SEM (cell line): ENCODE measurements around the gene GPAT3.

GRCh38 chr4:80572462-80572662, 236.8 kb downstream of the CFAP299 start:
- PRO-cap: no peak

DNA sequence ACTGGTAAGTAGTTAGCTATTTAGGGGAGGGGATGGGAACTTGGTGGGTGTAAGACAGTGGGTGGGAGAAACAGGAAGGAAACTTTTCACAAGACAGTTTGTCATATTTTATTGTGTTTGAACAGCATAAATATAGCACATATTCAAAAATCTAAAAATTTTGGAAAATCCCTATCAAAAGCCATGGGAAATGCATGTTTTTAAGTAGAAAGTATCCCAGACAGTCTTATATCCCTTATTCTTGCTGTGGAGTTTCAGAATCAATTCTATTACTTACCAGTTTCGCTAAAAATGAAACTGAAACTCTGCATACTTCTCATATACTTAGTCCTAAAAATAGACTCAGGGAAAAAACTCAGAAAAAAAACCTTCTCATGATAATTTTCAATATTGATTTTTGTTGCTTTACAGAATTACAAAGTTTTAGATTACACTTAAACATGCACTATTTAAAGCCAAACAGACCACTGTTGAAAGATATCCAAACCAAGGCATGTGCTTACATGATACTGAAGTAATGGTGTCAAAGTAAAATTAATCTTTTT, 22.4 kb upstream of the RASGEF1B start:
- PRO-cap: no peak

GRCh38 chr4:81562010-81562650, 90.4 kb upstream of the RASGEF1B start:
- PRO-cap: unidirectional peak, minus-strand start at chr4:81562258

GRCh38 chr4:81625482-81625965, 153.8 kb upstream of the RASGEF1B start:
- PRO-cap: no peak

GRCh38 chr4:81668229-81668718, 196.6 kb upstream of the RASGEF1B start:
- PRO-cap: no peak

DNA sequence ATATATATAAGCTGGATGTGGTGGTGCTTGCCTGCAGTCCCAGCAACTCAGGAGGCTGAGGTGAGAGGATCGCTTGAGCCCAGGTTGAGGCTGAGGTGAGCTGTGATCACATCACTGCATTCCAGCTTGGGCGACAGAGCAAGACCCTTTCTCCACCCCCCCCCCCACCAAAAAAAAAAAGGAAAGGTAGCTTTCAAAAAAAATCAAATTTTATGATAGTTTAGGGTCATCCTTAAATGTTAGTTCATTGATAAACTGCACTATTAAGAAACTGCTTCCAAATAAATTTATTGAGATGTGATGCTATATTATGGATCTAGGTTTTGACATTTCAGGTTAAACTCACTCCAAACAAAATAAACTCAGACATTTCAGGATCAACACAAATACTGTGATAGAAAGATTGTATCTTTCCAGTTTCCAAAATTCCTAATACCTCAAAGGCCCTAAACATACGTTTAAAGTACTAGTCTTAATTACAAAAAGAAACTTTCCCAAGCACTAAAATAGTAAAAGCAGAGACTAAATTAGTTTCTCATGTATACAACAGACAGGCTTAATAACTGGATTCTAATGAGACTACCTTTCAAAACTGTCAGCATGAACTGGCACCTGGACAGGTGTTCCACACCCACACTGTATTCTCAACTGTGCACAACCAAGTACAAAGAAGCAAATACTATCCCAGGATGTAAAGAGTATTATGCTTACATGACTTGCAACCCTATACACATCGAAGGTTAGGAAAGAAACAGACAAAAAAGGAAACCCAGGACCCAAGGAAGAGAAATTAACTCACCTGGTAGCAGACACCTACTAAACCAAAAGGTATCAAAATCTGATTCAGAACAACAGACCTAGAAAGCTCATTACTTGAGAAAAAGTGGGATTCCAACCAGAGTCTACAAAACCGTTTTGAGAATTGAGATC, 25.5 kb downstream of the HNRNPD start:
- PRO-cap: no peak

DNA sequence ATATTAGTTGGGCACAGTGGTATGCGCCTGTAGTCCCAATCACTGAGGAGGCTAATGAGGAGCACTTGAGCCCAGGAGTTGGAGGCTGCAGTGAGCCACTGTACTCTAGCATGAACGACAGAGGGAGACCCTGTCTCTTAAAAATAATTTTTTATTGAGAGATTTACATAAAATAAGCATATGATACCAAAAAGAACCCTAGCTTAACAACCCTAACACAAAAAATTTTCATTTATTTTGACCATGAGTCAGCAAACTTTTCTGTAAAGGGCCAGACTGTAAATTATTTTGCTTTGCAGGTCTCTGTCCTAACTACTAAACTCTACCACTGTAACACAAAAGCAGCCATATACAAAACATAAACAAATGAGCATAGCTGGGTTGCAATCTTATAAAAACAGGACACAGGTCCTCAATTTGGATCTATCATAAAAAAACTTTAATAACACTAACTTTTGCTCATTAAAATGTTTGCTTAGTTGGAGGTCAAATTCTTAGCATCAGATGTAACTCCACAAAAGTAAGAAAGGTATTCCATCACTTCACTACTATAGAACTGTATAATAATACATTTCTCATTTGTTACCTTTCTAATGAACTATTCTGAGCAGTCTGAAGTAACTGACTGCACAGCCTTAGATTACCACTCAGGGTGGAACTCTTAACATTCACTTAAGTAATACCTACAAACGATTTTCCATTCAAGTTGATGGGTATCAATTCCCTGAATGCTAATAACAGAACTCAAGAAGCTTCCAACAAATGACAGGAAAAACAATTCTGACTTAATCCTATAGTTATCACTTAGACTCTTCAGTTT, 21.2 kb downstream of the HNRNPD start:
- PRO-cap: no peak

DNA sequence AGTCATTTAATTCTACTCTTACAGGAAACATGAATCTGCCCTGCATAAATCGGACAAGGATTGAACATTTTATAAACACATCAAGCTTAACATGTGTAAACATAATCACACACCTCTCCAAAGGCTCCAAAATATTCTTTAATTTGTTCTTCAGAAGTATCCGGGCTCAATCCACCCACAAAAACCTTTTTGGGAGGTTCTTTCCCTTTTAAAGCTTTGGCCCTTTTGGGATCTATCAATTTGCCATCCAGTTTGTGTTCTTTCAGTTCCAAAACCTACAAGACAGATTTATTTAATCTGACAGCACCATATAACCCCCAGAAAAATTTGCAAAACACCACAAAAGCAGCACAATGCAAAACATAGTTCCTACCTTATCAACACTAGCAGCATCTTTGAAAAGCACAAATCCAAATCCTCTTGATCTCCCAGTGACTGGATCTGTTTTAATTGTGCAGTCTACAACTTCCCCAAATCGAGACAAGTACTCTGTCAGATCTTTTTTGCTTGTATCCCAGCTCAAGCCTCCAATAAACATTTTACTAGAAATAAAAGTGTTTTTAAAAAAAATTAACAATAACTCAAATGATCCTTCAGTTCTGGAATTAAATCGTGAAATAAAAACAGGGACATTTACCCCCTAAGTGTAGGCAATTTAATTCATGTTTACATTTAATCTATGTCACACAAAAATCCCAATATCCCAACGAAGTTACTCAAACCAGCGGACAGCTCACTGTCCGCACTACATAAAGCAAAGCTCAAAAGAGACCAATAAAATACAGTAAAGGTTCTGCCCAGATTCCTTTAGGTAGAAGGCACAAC, 2.1 kb downstream of the HNRNPDL start:
- PRO-cap: no peak

DNA sequence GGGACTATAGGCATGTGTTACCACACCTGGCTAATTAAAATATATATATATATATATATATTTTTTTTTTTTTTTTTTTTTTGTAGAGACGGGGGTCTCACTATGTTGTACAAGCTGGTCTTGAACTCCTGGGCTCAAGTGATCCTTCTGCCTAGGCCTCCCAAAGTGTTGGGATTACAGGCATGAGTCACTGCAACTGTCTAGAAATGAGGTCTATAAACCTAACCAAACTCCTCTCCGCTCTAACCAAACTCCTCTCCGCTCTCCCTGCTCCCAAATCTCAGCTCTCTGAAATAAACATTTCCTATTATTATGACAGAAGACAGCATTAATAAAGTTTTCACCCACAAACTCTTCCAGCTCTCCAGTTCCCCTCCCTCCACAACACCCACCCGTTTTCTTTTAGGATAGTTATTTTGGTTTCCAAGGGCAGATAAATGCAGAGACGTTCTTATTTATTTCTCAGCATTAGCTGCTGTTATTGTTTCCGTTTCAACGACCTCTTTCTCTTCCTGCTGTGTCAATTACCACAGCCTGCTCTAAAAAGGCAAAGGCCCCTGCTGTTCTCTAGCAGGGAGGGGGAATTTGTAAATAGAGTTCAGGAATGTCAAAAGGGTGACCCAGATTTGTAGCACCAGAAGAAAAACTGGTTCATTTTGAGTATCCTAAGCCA, 13.2 kb upstream of the SCD5 start:
- PRO-cap: no peak

DNA sequence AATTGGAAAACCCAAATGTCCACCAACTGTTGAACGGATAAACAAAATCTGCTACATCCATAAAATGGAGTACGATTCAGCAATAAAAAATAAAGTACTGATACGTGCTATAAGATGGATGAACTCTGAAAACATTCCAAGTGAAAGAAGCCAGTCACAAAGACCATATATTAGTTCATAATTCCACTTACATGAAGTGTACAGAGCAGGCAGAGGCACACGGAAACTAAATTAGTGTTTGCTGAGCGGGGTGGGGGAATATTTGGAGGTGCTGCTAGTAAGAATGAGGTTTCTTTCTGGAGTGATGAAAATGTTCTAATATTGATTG, 1.6 kb upstream of the THAP9 start:
- PRO-cap: no peak

DNA sequence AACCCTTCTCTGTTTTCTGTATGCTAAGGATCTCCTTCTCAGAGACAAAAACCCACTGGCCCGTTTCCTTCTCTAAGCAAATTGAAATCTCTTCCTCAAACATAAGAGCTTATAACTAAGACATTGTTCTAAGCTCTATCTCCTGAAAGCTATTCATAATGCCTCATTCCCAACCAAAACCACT, 805 bp upstream of the THAP9 start:
- PRO-cap: bidirectional peak, plus-strand start outside the sequence, minus-strand start at position 83 of the sequence

GRCh38 chr4:83011054-83011294, 351 bp upstream of the LIN54 start:
- PRO-cap: no peak

DNA sequence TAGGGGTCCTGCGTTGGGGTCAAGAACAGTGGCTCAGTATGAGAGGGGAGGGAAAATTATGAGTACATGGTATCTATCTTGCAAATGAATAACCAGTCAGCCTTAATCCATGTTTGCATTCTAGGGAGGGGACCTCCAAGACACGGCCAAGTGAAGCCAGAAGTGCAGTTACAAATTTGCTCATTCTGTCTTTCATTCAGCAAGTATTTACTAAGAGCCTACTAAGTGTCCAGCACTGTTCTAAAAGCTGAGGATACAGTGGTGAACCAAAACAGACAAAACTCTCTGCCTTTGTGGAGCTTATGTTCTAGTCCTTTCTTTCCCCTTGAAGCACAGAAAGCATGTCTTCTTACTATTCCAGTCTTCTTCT, 76.2 kb downstream of the COQ2 start:
- PRO-cap: no peak

GRCh38 chr4:83535918-83536676, at the start of gene GPAT3:
Gene GPAT3, plus strand, starts transcription at chr4:83536108.
- PRO-cap: bidirectional peak, plus-strand start at chr4:83536268, minus-strand start at chr4:83536158

- PRO-cap: no peak
Observed at GRCh38 chr4:84491347-84491875, 7.7 kb downstream of the NKX6-1 start.

DNA sequence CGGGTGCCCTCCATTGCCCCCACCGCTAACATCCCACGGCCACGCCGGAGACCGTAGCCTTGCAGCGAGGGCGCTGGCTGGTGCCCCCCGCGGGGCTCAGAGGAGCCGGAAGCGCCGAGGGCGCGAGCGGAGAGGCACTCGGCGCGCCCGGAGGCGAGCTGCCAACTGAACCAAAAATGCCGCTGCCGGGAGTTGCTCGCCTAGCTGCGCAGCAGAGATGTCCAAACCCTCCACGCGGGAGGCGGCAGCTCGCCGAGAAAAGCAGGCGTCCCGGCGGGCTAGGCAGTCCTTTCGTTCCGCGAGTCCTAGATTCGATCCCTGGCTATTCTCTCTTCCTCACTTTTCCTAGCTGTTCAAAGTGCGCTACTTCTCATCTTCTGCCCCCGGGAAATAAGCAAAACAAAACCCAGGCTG, 888 bp downstream of the NKX6-1 start:
- PRO-cap: bidirectional peak, plus-strand start at position 214 of the sequence, minus-strand start at position 178 of the sequence

- PRO-cap: no peak
Observed at GRCh38 chr4:84683203-84683843, 100.4 kb downstream of the CDS1 start.

DNA sequence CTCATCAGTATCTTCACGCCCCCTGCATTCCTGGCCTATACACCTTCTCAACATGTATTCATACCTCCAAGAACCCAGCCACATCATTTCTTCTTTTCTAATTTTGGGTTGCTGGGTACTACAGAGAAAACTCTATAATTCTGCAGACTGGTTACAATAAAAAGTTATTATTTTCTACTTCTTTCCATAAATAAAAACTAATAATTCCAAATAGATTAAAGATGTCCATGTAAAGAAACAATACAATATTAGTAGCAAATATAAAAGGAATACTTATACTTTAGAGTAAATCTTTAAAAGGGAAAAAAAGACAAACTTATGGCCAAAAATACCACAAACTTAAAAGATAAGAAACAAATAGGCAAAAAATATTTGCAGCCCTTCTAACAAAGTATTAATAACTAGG, 97.1 kb downstream of the WDFY3 start:
- PRO-cap: no peak

- PRO-cap: no peak
Observed at GRCh38 chr4:84916130-84916733, 50.3 kb downstream of the WDFY3 start.

GRCh38 chr4:85322369-85322568, 152.7 kb upstream of the ARHGAP24 start:
- PRO-cap: no peak